Suprapubic skin (tissue), 4 donors: ENCODE measurements around the genes CRHBP and PDE8B.

- PRO-cap = no peak
- RAMPAGE, long total RNA, 4 experiments = no peak in any of the 4 experiments
Measured at GRCh38 chr5:76952533-76953192, at the start of gene CRHBP. TSS of gene CRHBP (plus strand) at chr5:76953045.

GRCh38 chr5:77143840-77144433, 56.9 kb upstream of the ZBED3 start:
- PRO-cap = no peak
- RAMPAGE, long total RNA, 4 experiments = no peak in any of the 4 experiments

DNA sequence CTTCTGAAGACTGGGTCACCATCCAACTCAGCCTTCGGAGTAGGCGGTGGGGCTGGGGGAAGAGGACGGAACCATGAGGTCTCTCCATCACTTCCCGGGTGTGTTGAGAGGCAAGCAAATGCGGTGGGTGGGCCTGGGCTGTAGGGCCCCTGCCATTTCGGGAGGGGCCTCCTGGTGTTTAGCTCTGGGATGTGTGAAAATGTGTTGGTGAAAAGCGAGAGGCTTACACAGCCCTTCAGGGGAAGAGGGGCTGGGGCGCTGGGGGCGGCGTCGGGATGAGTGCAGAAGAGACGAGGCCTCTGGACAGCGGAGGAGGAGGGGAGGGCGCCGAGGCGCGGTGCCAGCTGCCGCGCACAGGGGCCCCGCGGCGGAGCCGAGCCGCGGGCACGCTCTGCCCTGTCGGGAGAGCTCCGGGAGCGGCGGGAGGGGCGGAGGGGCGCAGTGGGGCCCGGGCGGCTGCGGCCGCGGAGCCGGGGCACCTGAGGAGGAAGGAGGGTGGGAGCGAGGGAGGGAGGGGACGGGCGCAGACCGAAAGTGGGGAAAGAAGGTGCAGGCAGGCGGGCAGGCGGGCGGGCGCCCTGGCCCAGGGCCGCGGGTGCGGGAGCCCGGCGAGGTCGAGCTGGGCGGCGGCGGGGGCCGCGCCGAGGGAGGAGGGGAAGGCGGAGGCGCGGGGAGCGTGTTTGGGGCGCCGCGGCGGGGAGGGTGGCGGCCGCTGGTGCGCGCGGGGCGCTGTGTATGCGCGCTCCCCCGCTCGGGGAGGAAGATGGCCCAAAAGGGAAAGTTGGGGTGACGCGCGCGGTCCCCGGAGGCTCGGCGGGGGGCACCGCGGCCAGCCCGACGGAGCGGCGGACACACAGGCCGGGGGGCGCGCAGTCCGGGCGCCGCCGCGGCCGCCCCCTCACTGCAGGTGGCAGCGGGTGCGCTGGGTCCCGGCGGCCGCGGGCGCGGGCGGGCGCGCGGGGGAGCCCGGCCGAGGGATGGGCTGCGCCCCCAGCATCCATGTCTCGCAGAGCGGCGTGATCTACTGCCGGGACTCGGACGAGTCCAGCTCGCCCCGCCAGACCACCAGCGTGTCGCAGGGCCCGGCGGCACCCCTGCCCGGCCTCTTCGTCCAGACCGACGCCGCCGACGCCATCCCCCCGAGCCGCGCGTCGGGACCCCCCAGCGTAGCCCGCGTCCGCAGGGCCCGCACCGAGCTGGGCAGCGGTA, at the start of gene PDE8B:
Gene PDE8B, plus strand, starts transcription at position 732 of the 1,209 bp plus-strand sequence.
- PRO-cap = no peak
- RAMPAGE, long total RNA, 4 experiments = no peak in any of the 4 experiments

DNA sequence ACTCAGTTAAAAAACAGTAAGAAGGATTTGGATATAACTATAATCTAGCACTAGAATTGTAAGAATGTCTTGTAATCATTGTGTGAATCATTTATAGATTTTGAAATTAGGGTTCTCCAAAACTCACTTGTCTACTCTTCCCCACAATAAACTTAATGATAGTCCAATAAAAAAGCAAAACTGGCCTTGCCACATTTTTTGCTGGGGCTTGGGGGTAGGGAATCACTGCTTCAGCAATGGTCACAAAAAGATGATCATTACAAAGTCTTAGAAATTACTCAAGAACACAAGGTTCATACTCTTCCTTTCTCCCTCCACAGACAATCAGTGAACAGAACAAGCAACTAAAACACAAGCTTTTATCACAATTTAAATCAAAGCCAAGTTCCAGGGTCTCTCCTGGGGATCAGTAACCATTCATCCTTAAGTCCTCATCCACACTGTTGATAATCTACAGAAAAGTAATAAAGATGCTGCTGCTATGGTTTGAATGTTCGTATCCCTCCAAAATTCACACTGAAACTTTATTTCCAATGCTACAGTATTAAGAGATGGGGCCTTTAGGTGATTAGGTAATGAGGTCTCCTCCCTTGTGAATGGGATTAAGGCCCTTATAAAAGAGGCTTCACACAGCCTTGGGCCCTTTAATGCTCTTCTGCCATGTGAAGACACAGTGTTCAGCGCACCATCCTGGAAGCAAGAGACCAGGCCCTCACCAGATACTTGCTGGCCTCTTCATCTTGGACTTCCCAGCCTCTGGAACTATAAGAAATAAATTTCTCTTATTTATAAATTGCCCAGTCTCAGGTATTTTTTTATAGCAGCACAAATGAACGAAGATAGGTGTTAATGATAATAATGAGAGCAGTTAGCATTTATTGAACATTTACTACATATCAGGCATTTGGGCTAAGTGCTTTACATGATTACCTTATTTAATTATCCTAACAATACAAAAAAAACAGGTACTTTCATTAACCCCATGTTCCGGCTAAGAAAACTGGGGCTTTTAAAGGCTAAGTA, 8.5 kb downstream of the TBCA start:
- PRO-cap = no peak
- RAMPAGE, long total RNA, 4 experiments = no peak in any of the 4 experiments

DNA sequence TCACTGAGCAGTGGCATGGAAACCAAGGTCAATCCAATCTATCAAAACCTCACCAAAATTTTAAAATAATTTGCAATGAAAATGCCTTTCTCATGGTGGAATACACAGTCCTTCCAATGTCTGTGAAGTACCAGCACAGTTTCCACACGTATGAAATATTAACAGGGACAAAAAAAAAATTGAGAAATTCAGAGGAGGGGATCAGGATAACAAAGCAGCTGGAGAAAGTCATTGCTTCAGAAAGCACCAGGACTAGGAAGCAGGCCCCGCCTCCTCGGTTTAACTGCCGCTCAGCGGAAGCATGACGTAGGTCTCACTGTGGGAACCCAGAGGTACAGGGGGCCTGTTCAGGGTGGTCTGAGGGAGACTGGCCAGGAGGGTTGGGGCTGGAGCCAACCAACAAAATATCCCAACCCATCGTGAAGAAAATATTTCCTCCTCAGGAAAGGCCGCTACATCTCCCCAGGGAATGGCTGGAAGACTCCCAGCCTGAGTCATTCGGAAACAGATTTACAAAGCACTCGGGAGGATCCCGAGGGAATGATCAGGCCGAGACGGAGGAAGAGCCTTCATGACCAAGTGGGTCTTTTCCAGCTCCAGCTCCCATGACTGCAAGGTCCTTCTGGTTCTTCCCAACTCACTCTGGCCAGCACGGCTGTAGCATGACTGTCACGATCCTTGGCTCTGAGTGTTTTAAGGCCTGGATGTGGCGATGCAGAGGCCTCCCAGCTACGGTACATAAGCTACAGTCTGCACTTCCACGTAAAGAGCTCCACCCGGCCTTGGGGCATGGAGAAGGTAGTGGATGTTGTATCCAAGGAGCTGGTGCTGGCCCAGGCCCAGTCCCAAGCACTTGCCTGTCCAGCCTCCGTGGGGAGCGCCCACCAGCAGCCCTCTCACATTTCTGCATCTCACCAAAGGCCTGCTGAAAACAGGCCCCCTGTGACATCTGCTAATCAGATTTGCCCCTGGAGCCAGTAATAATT, 100.8 kb downstream of the LHFPL2 start:
- PRO-cap = no peak
- RAMPAGE, long total RNA, 4 experiments = no peak in any of the 4 experiments

- PRO-cap = no peak
- RAMPAGE, long total RNA, 4 experiments = no peak in any of the 4 experiments
Measured at GRCh38 chr5:78593357-78594145, 55.0 kb downstream of the LHFPL2 start.

GRCh38 chr5:78649455-78649836, 874 bp upstream of the LHFPL2 start:
- PRO-cap = no peak
- RAMPAGE, long total RNA, 4 experiments = no peak in any of the 4 experiments

- PRO-cap = bidirectional peak, plus-strand start at chr5:78984751, minus-strand start at chr5:78984649
- RAMPAGE, long total RNA, 4 experiments = no peak in any of the 4 experiments
Measured at GRCh38 chr5:78984416-78984900, 652 bp downstream of the ARSB start.

GRCh38 chr5:79071075-79071736, 1.6 kb downstream of the BHMT2 start:
- PRO-cap = no peak
- RAMPAGE, long total RNA, 4 experiments = no peak in any of the 4 experiments

DNA sequence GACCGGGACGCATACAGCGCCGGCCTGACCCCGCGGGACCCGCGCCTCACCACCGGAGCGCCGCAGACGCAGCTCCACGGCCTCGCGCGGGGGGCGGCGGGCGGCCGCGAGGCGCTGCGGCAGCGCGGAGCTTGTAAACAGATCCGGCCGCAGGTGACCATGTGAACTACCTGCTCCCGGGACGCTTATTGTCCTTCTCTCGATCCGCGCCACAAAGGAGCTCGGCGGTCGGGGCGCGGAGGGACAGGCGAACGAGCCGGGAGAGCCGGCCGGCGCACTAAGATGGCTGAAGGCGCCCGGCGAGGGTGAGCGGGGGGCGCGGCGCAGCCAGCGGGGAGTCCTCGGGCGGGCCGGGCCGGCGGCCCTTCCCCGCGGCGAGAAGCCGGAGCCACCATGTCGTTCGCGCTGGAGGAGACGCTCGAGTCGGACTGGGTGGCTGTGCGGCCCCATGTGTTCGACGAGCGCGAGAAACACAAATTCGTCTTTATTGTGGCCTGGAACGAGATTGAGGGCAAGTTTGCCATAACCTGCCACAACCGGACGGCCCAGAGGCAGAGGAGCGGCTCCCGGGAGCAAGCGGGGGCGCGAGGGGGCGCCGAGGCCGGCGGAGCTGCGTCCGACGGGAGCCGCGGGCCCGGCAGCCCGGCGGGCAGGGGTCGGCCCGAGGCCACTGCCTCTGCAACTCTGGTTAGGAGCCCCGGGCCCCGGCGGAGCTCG, 485 bp downstream of the JMY start:
- PRO-cap = no peak
- RAMPAGE, long total RNA, 4 experiments = no peak in any of the 4 experiments

- PRO-cap = no peak
- RAMPAGE, long total RNA, 4 experiments = no peak in any of the 4 experiments
Measured at GRCh38 chr5:79663272-79663981, 26.2 kb upstream of the CMYA5 start.

GRCh38 chr5:80078846-80079416, 43.8 kb downstream of the THBS4 start:
- PRO-cap = no peak
- RAMPAGE, long total RNA, 4 experiments = no peak in any of the 4 experiments

DNA sequence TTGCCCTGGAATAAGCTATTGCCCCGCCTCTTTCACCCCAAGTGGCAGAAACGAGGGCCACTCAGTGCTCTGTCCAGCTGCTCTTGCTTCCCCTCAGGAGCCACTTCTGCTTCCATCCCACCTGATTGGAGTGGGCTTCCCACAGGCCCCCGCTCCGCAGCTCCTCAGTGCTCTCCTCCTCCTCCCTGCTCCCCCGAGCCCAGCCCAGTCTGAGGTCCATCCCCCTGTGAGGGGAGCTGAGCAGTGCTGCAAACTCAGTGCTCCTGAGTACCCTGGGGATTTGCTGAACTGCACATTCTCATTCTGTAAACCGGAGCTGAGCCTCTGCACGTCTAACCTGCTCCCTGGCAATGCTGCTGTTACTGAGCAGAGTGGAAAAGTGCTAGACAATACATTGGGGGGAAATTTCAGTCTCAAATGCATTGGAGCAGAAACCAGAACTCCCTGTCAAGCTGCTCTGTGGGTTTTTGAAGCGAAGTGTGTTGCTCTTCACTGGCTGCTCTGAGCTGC, 74.9 kb downstream of the THBS4 start:
- PRO-cap = no peak
- RAMPAGE, long total RNA, 4 experiments = no peak in any of the 4 experiments

DNA sequence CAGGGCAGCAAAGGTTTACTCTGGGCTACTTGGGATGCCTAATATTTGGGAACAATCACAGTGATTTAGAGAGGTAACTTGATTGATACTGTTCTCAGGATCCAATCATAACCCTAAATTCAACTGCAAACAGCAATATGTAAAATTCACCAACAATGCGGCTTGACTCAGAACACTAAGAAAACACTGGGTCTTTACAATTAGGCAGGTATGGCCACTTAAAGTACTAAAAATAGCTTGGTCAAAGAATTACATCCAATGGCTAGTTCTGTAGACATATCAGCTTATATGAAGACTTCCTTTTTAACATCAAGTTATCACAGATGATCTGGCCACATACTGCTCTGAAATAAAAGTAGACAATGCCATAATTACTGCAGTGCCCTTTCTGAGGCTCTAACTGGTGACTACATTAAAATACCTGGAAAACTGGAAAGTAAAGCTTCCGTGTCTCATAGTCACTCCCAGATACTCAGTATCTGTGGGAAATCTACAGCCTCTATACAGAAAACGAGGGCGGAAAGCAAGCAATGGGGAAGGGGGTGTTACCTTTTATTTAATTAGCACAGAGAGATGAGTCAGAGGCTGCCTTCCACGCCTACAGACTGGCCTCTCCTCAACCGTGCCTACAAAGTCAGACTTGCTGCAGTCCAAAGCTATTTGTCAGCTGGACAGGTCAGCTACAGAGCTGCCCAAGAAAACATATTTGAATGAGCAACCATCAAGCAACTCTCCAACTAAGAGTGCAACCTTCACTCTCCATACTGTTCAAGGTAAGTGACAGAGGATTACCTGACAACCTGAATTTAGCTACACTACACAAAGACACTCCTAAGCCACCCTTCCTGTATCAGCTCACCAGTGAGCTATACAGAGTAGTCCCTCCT, 8.7 kb downstream of the SERINC5 start:
- PRO-cap = no peak
- RAMPAGE, long total RNA, 4 experiments = no peak in any of the 4 experiments

DNA sequence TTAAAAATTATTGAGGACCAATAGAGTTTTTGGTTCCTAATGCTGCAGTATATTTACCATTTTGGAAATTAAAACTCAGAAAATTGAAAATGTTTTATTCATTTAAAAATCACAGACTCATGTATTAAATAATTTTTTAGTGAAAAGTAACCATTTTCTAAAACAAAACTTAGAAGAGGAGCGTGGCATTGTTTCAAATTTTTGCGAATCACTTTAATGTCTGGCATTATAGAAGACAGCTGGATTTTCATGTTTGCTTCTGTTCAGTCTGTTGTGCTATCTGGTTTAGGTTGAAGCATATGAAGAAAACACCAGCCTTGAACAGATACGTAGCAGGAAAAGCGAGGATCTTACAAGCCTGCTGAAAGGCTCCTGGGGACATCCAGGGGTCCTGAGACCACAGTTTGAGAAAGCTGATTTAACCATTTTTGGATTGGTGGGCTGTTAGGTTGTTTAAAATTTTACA, 1.6 kb downstream of the ZFYVE16 start:
- PRO-cap = no peak
- RAMPAGE, long total RNA, 4 experiments = no peak in any of the 4 experiments

- PRO-cap = no peak
- RAMPAGE, long total RNA, 4 experiments = no peak in any of the 4 experiments
Measured at GRCh38 chr5:80656257-80656689, 1.5 kb upstream of the DHFR start.

DNA sequence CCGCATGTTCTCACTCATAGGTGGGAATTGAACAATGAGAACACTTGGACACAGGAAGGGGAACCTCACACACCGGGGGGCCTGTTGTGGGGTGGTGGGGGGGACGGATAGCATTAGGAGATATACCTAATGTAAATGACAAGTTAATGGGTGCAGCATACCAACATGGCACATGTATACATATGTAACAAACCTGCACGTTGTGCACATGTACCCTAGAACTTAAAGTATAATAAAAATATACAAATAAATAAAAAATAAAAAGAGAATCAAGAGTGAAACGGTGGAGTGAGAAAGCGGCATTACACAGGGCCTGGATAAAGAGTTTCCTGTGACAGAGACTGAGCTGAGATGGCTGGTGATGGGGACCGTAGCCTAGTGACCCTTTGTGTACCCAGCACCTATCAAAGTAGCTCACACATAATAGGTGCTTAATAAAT, 44.0 kb upstream of the DHFR start:
- PRO-cap = no peak
- RAMPAGE, long total RNA, 4 experiments = no peak in any of the 4 experiments

DNA sequence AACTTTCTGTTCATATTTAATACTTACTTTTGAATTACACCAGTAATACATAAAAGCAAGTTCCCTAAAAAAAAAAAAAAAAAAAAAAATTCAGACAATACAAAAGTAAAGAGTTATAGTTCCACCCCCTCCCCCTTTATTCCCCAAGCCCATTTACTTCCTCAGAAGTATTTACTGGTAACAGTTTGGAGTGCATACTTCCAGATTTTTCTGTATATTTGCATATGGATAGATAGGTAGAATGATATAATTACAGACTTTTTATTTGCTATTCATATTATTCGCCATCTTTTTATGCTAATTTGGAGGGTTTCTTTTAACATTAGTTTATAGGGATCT, 88.9 kb downstream of the RASGRF2 start:
- PRO-cap = no peak
- RAMPAGE, long total RNA, 4 experiments = no peak in any of the 4 experiments

- PRO-cap = no peak
- RAMPAGE, long total RNA, 4 experiments = no peak in any of the 4 experiments
Measured at GRCh38 chr5:81205463-81205800, 27.7 kb upstream of the CKMT2 start.

DNA sequence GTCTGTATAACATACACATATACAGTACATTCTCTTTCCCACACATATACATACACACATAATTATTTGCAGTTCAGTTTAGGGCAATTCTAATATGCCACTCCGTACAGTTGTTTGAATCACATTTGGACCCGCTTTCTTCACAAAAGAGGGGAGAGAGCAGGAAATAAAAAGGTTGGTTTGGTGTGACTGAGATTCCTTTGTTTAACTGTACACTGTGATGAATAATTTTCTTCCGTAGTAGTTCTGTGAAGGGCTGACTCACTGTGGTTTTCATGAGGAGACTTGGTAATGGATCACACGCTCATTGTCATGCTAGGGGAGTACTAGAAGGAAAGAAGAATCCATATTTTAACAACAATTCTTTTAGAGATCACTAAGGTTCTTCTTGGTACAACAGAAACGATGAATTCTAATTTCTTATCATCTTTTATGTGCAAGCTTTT, 26.3 kb upstream of the ACOT12 start:
- PRO-cap = no peak
- RAMPAGE, long total RNA, 4 experiments = no peak in any of the 4 experiments